Measurements from ENCODE around the genes AR and EFNB1.

DNA sequence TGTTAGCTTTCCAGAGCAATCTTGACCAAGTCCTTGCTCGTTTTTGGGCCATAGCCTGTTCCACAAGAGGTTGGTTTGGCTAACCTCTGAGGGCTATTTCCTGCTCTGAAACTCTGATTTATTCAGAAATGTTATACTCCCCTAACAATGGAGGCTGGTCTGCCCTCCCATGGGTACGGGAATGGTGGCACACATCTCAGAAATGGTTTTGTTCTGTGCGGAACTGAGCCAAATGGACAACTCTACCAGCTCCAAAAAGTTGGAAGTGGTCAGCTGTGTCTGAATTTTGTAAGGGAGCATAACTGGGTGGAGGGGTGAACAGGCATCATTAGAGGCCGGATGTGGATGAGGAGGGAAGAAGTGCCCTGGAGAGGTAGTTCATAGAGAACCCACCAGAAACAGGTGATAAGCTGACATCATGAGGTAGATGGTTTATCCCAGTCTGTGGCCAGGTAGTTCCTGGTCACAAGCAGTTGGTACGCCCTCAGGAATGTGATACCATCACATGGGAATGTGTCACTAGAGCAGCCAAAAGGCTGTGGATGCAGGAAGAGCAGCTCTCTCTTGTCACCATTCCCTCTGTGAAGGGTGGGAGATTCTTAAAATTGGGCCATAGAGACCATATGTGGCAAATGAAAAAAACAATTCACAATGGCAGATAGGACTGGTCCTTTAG is 21.8 kb downstream of the MSN start:
- PRO-cap, result no peak

DNA sequence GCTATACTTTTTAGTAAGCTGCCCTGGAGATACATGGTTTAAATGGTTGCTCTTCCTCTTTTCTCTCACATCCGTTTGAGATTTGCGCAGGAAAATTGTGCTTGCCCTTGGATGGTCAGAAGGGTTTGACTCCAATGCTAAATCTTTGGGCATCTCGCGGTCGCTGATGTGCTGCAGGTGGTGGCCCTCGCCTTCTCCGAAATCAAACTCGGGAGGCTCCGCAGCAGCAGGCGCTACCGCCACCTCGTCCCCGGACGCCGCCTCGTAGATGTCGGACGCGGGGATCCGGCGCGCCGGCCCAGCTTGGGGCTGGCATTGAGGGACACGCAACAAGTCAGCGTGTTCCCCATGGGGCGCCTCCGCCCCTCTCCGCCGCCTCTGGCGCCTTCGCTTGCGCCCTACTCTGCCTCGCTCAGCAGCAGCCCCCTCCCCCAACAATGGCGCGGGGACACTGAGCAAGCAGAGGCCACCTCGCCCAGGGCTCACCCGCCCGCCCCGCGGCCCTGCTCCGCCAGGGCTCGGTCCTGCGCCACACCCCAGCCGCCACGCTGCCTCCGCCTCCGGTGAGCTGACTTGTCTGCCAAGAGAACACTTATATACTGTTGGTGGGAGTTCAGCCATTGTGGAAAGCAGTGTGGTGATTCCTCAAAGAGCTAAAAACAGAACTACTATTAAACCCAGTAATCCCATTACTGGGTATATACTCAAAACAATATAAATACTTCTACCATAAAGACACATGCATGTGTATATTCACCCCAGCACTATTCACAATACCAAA is 154.6 kb downstream of the MSN start:
- PRO-cap, result no peak

- PRO-cap, result no peak
Measured at GRCh38 chrX:65926136-65927112, 113.5 kb downstream of the VSIG4 start.

GRCh38 chrX:66018131-66019438 is 21.3 kb downstream of the VSIG4 start:
- PRO-cap, result no peak

DNA sequence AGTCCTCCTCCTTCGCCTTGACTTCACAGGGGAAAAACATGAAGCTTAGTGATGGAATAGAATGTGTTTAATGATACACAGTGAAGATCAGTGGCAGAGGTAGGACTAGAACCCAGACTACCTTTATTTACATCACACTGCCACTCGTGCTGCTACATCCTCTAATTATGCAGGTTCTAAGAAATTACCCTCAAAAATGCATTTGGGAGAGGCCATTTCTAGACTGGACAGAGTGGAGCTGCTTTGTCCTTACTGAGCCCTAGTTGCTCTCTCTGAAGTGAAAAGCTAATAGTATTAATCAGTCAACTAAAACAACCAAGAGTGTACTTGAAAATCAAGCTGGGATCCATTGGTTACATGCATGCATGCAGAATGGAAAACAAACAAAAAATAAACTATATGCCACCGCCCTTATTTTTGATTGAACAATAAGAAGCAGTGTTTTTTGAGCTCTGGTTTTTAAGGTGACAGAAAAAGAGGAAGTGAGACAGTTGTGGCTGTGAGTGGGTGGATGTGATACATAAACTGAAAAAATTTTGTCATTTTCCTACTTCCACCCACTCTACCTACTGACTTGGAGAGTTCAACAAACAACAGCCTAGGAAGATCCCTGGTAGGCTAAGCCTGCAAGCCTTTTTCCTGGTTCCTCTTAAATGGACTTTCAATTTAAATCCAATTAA is 6.8 kb upstream of the VSIG4 start:
- PRO-cap, result no peak

DNA sequence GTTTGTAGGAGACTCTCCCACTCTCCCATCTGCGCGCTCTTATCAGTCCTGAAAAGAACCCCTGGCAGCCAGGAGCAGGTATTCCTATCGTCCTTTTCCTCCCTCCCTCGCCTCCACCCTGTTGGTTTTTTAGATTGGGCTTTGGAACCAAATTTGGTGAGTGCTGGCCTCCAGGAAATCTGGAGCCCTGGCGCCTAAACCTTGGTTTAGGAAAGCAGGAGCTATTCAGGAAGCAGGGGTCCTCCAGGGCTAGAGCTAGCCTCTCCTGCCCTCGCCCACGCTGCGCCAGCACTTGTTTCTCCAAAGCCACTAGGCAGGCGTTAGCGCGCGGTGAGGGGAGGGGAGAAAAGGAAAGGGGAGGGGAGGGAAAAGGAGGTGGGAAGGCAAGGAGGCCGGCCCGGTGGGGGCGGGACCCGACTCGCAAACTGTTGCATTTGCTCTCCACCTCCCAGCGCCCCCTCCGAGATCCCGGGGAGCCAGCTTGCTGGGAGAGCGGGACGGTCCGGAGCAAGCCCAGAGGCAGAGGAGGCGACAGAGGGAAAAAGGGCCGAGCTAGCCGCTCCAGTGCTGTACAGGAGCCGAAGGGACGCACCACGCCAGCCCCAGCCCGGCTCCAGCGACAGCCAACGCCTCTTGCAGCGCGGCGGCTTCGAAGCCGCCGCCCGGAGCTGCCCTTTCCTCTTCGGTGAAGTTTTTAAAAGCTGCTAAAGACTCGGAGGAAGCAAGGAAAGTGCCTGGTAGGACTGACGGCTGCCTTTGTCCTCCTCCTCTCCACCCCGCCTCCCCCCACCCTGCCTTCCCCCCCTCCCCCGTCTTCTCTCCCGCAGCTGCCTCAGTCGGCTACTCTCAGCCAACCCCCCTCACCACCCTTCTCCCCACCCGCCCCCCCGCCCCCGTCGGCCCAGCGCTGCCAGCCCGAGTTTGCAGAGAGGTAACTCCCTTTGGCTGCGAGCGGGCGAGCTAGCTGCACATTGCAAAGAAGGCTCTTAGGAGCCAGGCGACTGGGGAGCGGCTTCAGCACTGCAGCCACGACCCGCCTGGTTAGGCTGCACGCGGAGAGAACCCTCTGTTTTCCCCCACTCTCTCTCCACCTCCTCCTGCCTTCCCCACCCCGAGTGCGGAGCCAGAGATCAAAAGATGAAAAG is at the start of gene AR:
TSS of gene AR (plus strand) at position 451 of the 1,145 bp plus-strand sequence.
- PRO-cap, result unidirectional peak, plus-strand start at position 463 of the sequence

DNA sequence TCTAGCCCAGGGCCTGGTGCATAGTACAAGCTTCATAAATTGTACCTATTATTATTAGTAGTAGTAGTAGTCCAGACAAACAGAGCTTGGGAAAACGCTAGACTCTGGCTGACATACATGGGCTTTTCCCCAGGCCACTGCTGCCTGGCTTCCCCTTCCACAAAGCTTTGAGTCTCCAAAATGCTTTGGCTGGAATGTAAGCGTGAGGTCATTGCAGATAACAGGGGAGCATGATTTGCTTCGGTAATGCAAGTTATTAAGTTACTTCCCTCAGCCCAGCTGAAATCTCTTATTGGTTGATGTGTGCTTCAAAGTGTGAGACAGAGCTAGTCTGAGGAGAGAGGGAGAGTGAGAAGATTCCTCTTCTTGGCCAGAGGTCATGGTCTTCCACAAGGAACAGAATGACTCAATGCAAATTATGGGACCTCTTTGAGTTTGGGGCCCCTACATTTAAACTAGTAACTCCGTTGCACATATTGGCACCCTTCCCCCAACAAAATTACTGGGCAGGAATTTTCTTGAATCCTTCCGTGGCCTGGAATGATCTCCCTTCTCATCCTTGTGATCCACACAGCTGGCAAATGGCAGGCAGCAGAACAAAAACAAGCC is 19.7 kb downstream of the AR start:
- PRO-cap, result no peak

- PRO-cap, result no peak
Measured at GRCh38 chrX:67694684-67694982, 150.8 kb downstream of the AR start.

GRCh38 chrX:68044363-68045174 is 388.7 kb downstream of the OPHN1 start:
- PRO-cap, result no peak

DNA sequence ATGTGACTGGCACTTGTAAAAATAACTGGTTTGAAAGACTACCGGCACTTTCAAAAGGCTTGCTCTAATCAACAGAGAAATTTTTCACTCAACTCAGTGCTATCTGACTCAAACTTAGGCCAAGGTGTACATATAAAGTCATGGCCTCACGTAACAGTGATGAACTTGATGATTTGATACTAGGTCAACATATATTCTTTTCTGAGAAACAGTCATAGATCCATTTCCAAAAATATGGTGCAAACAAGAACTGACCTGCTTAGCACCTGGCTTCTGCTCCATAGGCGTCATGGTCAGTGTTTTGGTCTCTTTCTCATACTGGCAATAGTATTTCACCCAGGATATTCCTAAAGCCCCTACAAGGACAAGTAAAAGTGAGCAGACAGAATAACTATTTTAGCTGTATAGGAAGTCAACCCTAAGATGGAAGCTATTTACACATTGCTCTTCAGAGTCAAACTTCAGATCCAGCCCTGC is 226.9 kb downstream of the OPHN1 start:
- PRO-cap, result no peak

- PRO-cap, result no peak
Measured at GRCh38 chrX:68504298-68504826, 5.5 kb downstream of the YIPF6 start.

- PRO-cap, result no peak
Measured at GRCh38 chrX:68697050-68697712, 49.7 kb downstream of the STARD8 start.

- PRO-cap, result no peak
Measured at GRCh38 chrX:68703619-68703864, 56.1 kb downstream of the STARD8 start.

GRCh38 chrX:68719489-68719881 is 72.0 kb downstream of the STARD8 start:
- PRO-cap, result no peak

DNA sequence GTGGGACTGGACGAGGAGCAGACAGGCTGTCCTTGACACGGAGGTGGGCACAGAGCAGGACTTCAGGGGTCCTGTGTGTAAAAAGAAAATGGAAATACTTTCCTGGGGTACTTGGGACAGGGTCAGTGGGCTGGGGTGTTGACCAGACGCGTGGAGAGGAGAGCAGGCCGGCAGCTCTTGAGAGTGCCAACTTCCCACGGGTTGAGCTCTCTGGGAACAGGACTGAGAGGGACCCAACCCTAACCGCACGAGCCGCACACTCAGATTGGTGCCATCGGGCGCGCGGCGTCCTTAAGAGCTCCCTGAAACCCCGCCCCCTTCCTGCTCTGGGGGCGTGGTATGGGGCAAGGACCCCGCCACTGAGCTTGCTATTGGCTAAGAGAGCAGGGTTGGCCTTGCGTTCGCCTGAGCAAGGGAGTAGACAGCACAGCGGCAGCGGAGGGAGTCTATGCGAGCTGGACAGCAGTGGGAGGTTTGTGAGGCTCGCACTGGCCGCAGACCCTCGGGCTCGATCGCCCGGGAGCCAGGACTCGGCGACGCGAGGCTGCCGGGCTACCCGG is at the start of gene EFNB1:
TSS of gene EFNB1 (plus strand) at position 449 of the 560 bp plus-strand sequence.
- PRO-cap, result bidirectional peak, plus-strand start at position 449 of the sequence, minus-strand start at position 267 of the sequence

DNA sequence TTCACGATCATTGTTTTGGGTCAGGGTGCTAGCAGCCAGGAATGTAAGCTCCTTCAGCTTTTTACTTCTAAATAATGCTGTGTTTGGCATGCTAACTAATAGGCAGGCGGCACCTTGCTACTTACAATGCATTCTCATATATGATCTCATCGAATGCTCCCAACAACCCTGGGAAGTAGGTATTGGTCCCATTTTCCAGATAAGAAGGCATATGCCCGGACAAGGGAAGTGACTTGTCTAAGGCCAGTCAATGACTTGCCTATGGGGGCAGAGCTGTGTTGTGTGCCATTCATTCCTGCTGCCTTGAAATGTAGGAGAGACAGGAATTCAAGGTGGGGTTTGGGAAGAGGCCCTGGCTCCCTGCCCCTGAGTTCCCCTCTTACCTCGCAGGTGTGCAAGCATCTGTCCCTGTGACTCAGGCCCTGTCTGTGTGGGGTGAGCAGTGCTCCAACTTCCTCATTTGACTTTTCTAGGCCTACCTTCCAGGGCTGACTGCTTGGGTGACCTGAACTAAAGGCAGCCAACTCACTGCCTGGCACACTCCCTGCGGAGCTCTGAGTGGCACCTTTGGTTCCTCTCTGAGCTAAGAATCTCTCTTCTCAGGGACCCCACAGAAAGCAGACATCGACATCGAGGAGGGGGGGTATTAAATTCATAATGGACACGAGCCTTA is 5.0 kb downstream of the EFNB1 start:
- PRO-cap, result no peak

- PRO-cap, result no peak
Measured at GRCh38 chrX:68841277-68842190, 12.7 kb downstream of the EFNB1 start.

DNA sequence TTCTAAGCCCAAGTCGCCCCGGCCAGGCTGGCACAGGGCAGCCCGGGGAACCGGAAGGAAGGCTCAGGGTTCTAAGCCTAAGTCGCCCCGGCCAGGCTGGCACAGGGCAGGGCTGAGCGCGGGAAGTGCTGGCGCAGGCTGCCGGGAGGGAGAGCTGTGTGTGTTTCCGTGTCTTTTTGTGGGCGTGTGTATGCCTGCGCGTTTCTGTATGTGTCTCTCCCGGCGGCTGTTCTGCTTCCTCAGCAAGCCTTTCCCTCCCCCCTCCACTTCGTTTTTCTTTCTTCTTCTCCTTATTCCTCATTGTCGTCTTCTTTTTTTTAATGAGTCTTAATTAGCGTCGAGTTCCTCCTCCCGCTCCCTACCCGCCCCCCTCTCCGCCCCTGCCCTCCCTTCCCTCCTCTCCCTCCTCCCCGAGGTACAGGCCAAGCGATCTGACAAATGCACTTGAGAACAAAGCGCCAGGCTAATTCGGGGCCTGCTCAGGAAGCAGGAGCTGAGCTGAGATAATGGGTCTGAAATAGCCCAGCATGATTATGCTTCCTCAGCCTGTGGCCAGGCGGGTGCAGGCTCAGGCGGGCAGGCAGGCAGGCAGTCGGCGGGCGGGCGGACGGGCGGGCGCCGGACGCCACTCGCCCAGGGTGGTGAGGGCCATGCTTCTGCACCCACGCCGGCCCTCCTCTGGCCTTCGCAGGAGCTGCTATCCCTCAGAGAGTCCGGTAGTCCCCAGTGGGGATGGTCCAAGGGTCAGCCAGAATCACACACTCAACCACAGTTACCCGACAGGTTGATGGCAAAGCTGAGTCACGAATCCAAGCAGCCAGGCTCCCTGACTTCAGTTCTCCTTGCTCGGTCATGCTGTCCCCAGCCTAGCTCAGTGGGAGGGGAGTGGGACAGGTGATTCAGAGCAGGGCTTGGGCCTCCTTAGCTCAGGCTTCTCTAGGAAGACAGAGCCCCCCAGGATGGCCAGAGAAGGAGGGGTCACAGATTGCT is 66.1 kb downstream of the EFNB1 start:
- PRO-cap, result no peak

DNA sequence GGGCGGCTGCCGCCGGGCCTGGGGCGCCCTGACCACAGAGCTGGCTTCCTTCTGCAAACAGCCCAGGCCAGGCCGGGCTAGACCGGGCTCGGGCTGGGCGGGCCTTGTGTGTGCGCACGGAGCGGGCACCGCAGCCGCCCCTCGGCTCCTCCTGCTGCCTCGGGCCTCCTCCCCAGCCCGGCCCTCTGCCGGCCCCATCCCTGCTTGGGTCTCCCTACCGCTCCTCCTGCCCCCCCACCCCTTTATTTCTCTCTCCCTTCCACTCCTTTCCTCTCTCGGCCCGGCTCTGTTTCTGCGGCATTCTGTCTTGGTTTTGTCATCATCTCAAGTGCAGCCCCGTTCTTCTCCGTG is 83.4 kb downstream of the EFNB1 start:
- PRO-cap, result no peak

DNA sequence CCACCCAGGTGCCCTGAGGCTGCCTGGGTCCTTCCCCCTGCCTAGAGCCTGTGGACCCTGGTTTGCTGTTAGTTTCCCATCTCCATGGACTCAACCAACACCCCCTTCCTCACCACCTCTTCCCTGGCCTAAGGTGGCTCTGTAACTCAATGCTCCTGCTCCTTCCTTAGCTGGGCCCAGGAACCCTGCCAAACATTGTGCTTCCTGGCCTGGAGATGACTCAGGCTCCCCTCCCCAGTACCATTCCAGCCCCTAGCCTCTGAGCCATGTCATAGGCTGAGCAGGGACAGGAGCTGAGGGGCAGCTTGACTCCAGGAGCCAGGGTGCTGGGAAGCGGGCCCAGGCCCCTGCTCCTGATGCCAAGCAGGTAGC is 100.7 kb downstream of the EFNB1 start:
- PRO-cap, result no peak